Skeletal muscle satellite cell (primary cell): ENCODE measurements around the genes FAM205C and C9orf131.

GRCh38 chr9:34073043-34073614, 24.4 kb upstream of the UBAP2 start:
- CAGE, long polyA plus RNA, result no peak

DNA sequence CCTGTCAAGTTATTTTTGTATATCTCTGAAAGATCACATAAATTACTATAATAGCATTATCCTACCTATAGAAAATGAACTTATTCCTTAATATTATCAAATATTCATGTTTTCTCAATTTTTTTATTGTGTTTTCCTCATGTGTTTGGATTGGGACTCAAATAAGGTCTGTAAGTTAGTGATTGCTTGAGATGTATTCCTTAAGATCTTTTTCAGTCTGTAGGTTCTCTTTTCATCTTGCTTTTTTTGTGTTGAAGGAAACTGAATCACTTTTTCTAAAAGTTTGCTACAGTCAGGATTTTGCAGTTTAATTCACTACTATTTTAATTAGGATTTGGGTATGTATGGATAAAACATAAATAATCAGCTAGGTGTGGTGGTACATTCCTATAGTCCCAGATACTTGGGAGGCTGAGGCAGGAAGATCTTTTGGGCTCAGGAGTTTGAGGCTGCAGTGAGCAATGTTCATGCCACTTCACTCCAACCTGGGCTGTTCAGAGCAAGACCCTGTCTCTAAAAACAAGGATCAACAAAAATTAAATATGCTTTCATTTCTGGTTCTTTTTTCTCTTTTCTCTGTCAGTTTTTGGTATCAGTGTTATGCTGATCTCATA, 24.1 kb downstream of the UBAP1 start:
- CAGE, long polyA plus RNA, result no peak

GRCh38 chr9:34216930-34217486, 38.2 kb downstream of the UBAP1 start:
- CAGE, long polyA plus RNA, result no peak

GRCh38 chr9:34398453-34398937, 885 bp upstream of the C9orf24 start:
- CAGE, long polyA plus RNA, result no peak

DNA sequence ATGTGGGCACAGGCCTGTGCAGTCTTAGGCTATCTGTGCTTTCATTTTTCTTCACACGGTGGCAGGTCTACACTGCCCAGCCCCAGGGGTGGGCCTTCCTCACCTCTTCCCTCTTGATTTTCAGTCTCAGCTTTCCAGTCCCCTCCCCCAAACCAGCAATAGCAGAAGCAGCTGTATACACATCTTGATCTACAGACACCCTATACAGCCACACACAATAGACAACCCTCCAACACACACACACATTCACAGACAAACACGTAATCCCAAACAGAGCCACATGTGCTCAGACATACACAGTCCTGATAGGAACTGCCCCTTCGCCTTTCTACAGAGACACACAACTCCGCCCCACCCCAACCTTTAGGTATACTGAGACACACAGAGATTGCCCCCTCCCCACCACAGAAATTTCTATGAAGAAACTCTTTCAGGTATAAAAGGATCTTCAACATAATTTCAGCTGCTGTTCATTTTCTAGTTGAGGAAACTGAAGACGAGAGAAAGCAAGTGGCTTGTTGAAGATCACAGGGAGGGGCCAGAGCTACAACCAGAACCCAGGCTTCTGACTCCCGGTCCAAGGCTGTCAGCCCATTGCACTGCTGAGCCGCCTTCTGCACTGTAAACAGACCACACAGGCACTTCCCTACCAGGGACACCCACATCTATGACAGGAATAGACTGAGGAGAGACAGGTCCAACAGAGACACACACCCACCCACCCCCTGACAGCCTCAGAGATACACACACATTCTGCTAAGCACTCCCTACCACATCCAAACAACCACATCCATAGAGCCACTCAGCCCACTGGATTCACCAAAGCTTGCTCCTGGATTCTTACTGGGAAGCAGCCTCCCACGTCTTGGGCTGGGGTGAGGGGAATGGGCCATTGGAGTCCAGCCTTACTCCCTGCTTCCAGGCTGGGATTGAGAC, 1.9 kb upstream of the C9orf24 start:
- CAGE, long polyA plus RNA, result no peak

GRCh38 chr9:34590002-34590655, 605 bp upstream of the CNTFR start:
- CAGE, long polyA plus RNA, result no peak

DNA sequence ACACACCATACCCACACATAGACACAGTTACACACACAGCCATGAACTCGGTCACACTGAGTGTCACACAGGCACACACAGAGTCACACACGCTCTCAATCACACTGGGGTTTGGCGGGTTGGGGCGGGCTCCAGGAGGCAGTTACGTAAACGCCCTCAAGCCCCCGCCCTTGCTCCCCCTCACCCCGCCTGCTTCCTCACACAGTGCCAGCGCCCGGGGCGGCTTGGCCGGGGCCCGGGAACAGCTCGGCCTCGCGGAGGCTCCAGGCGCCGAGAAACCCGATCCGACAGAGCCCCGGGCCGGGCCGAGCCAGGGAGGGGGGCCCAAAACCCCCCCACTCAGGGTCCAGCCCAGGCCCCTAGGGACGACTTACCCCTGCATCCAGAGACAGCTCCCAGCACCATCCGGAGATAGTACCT, 3.5 kb upstream of the CNTFR start:
- CAGE, long polyA plus RNA, result no peak

- CAGE, long polyA plus RNA, result no peak
These were observed at the start of gene FAM205C for GRCh38 chr9:34895497-34896007. Gene FAM205C (minus strand): TSS chr9:34895764.

GRCh38 chr9:34901318-34901594, 5.7 kb upstream of the FAM205C start:
- CAGE, long polyA plus RNA, result no peak

GRCh38 chr9:34993537-34994334, 4.2 kb downstream of the DNAJB5 start:
- CAGE, long polyA plus RNA, result no peak

DNA sequence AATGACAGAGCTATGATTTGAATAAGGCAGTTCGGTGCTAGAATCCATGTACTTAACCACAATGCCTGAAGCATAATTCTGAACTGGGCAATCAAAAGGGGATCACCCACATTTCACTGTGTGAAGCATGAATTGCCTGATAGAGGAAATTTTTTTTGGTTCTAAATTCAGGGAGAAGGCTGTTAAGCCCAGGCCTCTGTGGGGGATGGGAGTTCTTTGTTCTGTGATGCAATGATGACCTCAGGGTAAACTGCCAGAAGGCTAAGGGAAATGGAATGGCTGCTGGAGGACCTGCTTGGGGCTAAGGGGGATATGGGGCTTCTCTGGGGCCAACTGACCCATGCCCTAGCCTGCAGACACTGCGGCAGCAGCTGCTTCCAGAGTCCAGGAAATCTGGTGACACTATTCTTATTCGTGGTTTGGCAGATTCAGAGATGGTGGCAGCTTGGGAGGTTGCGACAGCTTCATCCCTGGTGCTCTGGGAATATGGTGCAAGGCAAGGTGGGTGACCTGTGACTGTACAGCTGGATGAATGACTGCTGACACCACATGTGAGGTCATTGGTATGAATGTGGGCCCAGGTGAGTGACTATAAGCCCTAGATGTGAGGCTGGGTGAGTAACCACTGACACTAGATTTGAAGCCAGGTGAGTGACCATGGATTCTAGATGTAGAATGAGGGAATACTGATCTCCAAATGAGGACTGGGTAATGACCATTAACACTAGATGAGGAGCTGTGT, at the start of gene C9orf131:
TSS of gene C9orf131 (plus strand) at position 256 of the 742 bp plus-strand sequence.
- CAGE, long polyA plus RNA, result no peak

DNA sequence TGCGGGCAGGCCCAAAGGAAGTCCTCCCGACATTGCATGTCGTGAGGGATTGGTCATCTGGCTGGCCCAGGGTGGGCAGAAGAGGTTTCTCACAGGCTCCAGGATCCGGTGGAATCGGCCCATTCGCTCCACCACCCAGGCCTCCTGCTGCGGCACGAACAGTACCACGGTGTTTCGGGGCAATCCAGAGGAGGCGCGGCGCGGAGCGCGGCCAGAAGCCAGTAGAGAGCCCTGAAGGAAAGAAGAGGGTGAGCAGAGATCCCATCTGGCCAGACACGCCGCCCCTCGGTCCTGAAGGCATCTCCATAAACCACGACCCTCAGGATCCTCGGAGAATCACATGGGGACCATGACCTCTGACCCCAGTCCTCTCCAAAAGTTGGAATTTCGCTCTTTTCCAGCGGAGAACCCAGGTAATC, 329 bp downstream of the STOML2 start:
- CAGE, long polyA plus RNA, result no peak

GRCh38 chr9:35164694-35165284, 3.0 kb downstream of the UNC13B start:
- CAGE, long polyA plus RNA, result no peak

DNA sequence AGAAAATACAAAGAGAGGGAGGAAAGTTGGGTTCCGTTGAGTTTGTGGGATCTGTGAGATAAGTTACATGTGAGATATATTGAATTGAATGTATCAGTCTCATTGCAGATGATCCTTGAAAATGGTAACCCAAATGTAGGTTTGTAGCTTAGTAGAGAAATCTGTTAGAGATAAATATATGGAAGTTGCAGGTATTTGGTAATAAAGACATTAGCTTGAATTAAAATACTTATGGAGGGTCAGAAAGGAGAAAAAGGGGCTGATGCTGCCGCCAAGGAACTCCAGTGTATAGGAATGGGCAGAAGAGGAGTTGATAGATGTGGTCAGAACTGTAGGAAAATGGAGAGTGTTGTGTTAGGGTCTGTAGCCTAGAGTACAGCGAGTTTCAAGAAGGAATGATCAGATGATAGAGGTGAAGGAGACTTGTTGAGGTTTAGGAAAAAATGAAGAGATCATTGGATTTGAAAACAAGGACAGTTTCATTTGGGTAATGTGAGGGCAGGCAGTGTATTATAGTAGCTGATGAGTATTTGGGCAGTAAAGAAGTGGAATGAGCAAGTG, 13.4 kb downstream of the UNC13B start:
- CAGE, long polyA plus RNA, result no peak

DNA sequence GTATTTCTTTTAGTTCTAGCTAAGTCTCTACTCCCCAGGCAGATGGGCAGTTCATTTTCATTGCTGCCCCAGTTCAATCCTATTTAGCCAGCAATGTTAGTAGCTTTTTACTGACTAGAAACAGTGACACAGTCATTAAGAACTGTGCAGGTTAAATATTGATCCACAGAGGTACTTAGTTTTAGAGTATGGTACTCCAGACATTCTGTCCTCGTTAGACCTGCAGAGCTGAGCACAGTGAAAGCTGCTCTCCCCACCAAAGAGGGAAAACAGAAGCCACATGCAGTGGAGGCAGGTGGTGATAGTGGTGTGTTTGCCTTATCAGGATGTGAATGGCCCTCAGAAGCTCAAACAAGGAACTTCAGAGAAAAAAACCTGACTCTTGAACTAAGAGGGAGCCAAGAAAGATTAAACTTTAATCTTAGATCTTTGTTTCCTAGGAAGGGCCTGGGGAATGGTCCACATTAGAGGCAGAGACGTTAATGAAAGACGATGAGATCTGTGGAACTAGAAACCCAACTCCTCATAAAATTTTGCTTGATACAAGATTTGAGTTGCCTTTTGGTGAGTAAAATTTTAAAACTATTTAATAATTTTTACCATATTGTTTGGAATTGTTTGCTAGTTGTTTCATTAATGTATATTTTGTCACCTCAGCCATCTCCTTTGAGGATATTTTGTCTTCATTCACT, 75.6 kb downstream of the UNC13B start:
- CAGE, long polyA plus RNA, result no peak

- CAGE, long polyA plus RNA, result no peak
These were observed 113.9 kb upstream of the RUSC2 start for GRCh38 chr9:35376012-35376390.

- CAGE, long polyA plus RNA, result no peak
These were observed 91.1 kb upstream of the RUSC2 start for GRCh38 chr9:35398680-35399350.

DNA sequence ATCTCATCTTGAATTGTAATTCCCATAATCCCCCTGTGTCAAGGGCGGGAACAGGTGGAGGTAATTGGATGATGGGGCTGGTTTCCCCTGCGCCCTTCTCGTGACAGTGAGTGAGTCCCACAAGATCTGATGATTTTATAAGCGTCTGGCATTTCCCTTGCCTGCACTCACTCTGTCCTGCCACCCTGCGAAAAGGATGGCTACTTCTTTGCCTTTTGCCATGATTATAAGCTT, 902 bp upstream of the RUSC2 start:
- CAGE, long polyA plus RNA, result no peak

- CAGE, long polyA plus RNA, result no peak
These were observed 534 bp downstream of the RUSC2 start for GRCh38 chr9:35490428-35490862.

GRCh38 chr9:35519793-35520733, 30.2 kb downstream of the RUSC2 start:
- CAGE, long polyA plus RNA, result no peak